Measurements from ENCODE around the genes GJC1, NMT1 and RPRML.

- PRO-cap, 2 experiments, result no peak in any of the 2 experiments
These were observed at the start of gene GJC1 for GRCh38 chr17:44829363-44830340. Gene GJC1 (minus strand): TSS chr17:44830287.

- PRO-cap, 2 experiments, result no peak in any of the 2 experiments
These were observed 877 bp upstream of the GJC1 start for GRCh38 chr17:44830952-44831376.

DNA sequence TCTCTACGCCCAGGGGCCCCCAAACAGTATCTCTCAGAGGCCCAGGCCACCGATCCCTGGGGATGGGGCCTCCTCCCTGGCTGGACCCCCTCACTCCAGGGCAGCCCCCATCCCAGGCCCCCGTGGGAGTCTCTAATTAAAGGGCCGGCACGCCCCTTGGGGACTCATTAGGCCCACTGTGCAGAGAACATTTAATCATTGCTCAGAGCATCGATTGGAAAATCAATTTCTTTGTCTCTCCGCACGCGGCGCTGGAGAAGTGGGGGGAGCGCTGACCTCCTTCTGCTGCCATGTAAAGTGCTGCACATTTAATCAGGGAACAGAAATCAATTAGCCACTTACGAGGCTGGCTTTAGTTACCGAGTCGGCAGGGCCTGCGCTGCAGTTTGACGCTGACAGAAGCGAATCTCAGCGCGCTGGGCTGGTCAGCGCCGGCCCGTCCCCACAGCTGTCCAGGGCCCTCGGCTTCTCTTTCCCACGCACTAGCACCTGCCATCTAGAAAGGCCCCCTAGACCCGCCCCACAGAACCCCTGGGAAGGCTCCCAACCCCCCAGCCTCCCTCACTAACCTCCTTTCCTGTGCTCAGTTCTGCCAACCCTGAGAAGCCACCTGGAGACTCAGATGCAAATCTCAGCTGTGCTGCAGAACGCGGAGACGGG, 20.2 kb upstream of the C1QL1 start:
- PRO-cap, 2 experiments, result no peak in any of the 2 experiments

- PRO-cap, 2 experiments, result peak in 2 of 2 experiments; most common plus-strand start chr17:45061322 (in 2); most common minus-strand start chr17:45061507 (in 2)
These were observed at the start of gene NMT1 for GRCh38 chr17:45061196-45061992. Gene NMT1 (plus strand): TSS chr17:45061317.

DNA sequence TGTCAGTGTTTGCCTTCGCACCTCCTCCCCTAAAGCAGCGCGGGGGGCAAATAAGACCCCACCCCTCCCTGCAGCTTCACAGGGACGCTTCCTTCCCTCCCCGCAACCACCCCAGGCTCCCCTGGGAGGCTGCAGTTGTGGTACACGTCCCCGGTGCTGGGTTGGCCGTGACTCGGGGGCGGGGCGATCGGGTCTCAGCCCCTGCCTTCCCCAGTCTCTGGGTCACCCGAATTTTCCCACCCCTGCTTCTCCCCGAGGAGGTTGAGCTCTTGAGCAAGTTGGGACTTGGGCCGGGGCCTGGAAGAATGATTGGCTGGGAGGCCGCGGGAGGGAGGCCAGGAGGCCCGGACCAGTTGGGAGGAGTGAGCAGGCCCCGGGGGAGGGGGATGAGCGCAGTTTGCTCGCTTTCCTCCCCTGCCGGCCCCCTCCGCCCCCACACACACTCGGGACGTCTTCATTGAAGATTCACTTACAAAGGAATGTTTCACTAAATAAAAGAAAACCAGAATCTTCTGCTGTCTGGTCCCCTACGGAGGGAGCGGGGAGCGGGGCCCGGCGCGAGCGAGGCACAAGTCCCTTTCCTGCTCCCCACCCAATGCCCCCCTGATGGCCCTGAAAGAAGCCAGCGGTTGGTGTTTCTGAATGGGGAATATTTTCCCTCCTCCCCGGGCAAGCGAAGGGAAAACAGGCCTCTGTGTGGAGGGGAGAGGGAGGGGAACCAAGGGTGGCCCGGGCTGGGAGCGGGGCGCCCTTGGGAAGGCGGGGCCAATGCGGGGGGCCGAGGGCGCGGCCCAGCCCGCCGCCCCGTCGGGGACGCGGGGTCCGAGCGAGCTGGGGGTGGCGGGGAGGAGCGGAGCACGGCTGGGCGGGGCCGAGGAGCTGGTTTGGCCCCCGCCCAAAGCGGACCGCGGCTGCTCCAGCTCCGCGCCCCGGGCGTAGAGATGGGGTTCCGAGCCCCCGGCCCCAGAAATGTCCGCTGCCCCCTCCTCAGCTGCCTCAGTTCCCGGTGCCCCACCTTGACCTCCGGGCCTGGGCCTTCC, 4.3 kb upstream of the HEXIM1 start:
- PRO-cap, 2 experiments, result no peak in any of the 2 experiments

DNA sequence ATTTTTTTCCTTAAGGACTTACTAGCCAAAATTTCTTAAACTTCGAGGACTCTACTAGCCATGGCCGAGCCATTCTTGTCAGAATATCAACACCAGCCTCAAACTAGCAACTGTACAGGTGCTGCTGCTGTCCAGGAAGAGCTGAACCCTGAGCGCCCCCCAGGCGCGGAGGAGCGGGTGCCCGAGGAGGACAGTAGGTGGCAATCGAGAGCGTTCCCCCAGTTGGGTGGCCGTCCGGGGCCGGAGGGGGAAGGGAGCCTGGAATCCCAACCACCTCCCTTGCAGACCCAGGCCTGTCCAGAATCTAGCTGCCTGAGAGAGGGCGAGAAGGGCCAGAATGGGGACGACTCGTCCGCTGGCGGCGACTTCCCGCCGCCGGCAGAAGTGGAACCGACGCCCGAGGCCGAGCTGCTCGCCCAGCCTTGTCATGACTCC, 873 bp downstream of the HEXIM1 start:
- PRO-cap, 2 experiments, result no peak in any of the 2 experiments

DNA sequence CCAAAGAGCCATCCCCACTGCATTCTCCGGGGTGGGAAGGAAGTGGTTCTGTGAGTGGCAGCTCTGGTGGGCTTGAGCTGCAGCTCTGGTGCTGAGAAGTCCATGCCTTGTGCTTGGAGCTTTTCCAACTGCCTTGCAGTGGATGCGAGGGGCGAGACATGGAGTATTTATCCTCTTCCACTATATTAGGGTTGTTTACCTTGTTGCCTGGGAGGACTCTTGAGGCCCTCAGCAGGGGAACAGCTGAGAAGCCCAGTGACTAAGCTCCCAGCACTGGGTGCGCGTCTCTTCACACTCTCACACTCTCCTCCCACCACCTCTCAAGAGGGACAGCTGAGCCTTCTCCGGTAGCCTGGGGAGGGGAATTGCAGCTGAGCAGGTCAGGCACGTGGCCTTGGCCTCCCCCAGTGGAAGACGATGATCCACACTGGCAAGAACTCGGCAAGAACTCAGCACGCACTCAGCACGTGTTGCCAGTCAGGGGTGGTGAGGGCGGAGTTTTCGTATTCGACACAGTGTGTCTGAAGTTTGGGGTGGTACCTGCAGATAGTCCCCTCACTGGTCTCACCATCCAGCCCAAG, 21.1 kb upstream of the SPATA32 start:
- PRO-cap, 2 experiments, result no peak in any of the 2 experiments

GRCh38 chr17:45320830-45321364, 4.1 kb upstream of the MAP3K14 start:
- PRO-cap, 2 experiments, result no peak in any of the 2 experiments

- PRO-cap, 2 experiments, result no peak in any of the 2 experiments
These were observed 17.2 kb downstream of the ARHGAP27 start for GRCh38 chr17:45415242-45416097.

GRCh38 chr17:45440081-45441123, 7.7 kb upstream of the ARHGAP27 start:
- PRO-cap, 2 experiments, result no peak in any of the 2 experiments

GRCh38 chr17:45441832-45442300, 9.2 kb upstream of the ARHGAP27 start:
- PRO-cap, 2 experiments, result no peak in any of the 2 experiments

DNA sequence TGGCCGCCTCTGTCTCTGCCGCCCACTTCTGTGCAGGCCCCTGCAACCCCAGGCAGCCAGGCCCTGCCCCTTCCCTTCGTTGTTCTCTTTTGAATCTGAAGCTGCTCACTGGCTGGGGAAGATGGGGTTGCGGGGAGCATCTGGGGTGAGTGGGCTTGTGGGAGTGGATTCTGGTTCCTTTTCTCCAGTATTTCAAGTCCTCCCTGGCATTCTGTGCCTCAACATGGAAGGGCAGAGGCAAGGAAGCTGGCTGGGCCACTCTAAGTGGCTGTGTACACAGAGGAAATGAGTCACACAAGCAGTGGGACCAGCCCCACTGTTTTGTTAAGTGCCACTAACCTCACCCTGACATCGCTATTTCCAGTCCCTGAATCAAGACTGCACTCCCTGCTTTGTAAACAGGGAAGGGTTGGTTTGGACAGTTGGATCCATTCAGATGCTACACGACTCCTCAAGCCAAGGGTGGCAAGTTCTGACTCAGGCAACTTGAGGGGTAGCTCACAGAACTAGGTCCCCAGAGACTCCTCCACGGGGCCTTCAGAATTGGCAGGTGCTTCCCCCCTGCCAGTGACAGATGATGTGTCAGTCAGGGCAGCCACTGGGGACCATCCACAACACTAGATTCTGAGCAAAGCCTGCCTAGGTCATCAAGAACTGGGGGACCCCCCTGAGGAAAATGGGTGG, 28.7 kb downstream of the PLEKHM1 start:
- PRO-cap, 2 experiments, result no peak in any of the 2 experiments

GRCh38 chr17:45582780-45583259, 92.3 kb upstream of the PLEKHM1 start:
- PRO-cap, 2 experiments, result no peak in any of the 2 experiments

GRCh38 chr17:45940839-45941302, 46.5 kb downstream of the MAPT start:
- PRO-cap, 2 experiments, result no peak in any of the 2 experiments

DNA sequence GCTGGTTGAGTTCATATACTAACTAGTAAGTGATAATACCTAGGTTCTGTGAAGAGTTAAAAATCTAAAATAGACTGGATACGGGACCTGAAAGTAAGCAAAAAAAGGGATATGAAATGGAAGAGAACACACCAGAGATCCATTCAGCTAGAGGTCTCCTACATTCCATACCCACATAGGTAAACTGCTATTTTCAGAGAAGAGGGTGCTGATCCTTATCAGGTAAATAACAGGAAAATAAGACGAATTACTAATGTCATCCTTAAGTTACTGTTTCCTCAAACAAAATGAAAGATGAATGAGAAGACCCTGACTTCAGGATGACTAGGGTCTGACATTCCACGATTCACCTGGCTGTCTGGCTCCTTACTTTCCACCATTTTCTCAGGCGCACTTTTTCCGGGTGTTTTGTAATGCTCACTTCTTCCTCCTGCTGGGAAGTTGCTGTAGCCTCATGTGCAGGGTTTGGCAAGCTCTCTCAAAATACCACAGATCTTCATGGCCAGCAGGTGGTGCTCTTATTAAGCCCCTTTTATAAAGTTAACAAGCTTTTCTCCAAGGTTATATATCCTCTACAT, 45.1 kb downstream of the STH start:
- PRO-cap, 2 experiments, result no peak in any of the 2 experiments

DNA sequence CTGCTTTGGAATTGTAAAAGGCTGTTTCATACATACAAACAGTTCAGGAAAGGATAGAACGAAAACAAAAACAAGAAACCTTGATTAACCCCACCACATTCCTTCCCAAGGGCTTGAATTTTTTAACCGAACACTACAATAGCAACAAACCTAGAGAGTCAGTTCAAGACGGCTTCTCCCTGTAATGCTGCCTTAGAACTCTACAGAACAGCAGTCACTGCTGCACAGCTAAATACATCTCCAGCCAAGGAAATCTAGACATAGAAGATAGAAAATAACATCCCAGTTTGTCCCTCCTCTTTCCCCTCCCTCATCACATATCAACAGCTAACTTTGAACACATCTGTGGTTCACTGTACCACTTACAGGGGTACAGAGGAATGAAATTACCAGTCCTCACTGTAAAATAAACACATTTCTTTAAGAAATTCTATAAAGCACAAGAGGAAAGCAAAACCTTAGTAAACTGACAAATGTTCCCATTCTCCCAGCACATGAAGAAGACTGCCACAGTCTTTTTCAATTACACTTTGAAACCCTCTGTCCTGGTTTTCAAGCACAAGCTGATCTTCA, 62.6 kb downstream of the KANSL1 start:
- PRO-cap, 2 experiments, result no peak in any of the 2 experiments

DNA sequence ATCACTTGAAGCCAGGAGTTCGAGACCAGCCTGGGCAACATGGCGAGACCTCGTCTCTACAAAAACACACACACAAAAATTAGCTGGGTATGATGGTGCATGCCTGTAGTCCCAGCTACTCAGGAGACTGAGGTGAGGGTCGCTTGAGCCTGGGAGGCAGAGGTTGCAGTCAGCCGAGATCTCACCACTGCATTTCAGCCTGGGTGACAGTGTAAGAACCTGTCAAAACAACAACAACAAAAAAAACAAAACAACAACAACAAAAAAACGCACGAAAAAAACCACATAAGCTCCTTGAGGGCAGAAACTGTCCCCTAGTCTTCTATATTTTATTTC, 34.5 kb upstream of the KANSL1 start:
- PRO-cap, 2 experiments, result no peak in any of the 2 experiments

- PRO-cap, 2 experiments, result no peak in any of the 2 experiments
These were observed 47.9 kb downstream of the WNT3 start for GRCh38 chr17:46770636-46770997.

DNA sequence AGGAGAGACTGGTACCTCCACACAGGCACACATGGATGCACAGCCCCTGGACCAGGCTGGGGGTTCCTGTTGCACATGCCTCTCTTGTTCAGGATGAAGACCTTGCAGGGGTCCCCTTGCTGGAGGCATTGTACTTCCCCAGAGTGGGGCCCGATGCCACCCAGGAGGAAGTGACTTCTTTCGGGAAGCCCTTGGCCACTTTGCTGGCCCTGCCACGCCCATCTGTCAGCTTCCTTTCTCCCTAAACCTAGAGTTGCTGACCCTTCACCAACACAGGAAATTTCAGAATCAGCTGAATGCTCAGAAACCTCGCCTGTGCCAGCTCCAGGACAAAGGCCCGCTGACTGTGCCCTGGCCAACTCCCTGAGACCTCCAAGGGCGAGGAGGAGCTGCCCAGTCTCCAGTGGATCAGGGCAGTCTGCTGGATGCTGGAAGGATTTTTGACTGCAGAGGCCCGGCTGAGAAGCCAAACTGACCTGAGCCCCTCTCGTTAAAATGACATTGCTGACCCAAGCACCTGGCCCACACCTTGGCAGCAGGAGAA, 26.7 kb downstream of the WNT9B start:
- PRO-cap, 2 experiments, result no peak in any of the 2 experiments

DNA sequence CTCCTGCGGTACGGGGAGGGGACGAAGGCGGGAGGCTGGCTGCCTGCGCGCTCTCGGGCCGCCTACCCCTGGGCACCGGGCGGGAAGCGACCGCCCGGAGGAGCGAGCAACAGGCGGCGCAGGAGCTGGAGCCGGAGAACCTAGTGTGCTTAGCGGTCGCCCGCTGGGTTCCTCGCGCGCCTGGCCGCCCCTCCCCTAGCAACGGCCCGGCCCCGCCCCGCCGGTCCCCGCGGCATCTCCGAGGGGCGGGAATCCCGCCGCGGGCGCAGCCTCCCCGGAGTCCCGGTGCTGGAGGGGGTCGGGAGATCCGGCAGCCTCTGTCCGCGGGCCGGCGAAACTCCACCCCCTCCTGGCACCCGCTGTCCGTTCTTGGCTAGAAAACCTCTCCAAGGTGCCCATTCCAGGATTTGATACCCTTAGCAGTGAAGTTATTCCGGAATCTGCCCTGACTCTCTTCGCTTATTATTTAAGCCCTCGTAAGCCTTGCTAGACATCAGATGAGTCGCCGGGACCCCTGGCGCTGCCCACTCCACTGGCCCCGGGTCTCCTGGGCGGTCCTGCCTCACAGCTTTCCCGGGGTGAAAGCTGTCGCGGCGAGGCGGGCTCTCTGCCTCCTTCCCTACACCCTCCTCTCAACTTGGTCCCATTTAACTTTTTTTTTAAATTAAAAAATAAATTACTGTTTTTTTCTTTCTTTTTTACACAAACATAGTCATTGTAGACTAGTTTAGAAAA, at the start of gene RPRML:
Gene RPRML (minus strand): TSS at position 147 of the 735 bp plus-strand sequence.
- PRO-cap, 2 experiments, result no peak in any of the 2 experiments